Ovary (tissue), 7 donors: ENCODE measurements around a stretch of chr3.

DNA sequence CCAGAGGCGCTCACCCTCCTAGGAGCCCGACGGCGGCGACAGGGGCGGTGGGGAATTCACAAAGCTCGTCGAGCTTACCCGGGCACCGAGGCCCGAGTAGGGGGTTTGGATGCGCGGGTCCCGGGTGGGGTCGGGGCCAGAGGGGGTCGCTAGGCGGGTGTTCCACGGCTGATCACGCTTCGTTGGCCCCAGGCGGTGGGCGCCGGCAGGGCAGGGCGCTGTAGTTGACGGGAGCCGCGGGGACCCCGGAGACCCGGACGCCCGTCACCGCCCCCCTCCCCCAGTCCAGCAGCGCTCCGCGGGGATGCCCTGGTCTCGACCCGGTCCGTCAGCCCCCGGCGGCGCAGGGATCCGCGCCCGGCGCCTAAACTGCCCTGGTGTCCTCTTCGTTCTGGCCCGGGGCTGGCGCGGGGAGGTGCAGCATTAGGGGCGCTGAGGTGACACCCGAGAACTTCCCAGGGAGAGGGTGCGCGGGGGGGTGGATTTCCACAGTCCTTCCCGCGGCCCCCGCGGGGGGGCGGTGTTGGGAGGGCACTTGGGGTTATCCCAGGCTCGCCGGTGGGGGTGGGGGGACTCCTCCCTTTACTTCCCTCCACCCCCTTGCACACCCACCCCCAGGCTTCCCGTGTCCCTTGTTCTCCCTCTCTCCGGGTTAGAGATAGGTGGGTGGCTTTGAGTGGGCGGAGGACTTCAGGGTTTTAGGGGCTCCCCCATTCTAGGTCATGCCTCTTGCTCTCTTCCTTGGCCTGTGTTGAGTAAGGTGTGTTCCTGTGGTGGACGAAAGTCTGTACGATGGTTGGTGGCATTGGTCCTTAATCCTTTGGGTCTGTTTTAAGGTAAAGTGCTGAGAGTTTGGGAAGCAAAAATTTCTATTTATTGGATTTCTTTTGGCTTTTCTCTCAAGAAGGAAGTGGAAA lies 553 bp downstream of the SKIL start:
- PRO-cap, 7 experiments, result peak in 7 of 7 experiments; most common plus-strand start position 655 of the sequence (in 6); most common minus-strand start position 393 of the sequence (in 7)
- RAMPAGE, long total RNA, 2 experiments, result no peak in any of the 2 experiments

DNA sequence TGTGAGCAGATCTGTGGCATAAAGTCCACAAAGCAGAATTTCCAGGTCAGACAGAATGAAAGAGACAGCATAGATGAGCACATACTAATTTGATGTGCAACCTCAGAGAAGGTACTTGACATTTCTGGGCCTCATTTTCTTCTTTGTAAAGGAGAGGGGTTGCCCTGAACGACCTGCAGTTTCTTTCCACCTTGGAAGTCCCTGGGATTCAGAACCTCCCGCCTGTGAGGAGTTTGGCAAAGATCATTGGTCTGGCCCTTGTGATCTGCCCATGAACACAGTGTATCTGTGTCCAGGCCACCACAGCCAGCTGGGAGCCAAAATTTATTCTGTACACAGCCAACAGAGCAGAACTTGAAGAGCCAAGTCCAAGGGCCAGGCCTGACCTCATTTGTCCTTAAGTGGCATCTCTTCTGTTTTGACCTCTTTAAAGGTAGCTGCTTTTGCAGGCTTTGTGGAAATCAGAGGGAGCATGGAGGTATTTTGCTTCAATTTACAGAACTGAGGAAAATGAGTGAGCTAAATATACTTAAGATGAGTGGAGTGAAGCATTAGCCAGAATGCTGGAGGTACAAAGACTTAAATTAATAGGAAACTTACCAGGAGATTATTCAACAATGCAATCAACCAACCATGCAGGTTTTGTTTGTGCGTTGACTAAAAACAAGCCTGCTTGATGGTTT lies 57.3 kb upstream of the SLC7A14 start:
- PRO-cap, 7 experiments, result no peak in any of the 7 experiments
- RAMPAGE, long total RNA, 2 experiments, result no peak in any of the 2 experiments

- PRO-cap, 7 experiments, result no peak in any of the 7 experiments
- RAMPAGE, long total RNA, 2 experiments, result no peak in any of the 2 experiments
These were observed 103.5 kb upstream of the SLC7A14 start for GRCh38 chr3:170689316-170689890.

- PRO-cap, 7 experiments, result no peak in any of the 7 experiments
- RAMPAGE, long total RNA, 2 experiments, result no peak in any of the 2 experiments
These were observed 4.8 kb downstream of the RPL22L1 start for GRCh38 chr3:170864875-170865921.

- PRO-cap, 7 experiments, result no peak in any of the 7 experiments
- RAMPAGE, long total RNA, 2 experiments, result no peak in any of the 2 experiments
These were observed 119.8 kb downstream of the TNIK start for GRCh38 chr3:171340497-171340699.

DNA sequence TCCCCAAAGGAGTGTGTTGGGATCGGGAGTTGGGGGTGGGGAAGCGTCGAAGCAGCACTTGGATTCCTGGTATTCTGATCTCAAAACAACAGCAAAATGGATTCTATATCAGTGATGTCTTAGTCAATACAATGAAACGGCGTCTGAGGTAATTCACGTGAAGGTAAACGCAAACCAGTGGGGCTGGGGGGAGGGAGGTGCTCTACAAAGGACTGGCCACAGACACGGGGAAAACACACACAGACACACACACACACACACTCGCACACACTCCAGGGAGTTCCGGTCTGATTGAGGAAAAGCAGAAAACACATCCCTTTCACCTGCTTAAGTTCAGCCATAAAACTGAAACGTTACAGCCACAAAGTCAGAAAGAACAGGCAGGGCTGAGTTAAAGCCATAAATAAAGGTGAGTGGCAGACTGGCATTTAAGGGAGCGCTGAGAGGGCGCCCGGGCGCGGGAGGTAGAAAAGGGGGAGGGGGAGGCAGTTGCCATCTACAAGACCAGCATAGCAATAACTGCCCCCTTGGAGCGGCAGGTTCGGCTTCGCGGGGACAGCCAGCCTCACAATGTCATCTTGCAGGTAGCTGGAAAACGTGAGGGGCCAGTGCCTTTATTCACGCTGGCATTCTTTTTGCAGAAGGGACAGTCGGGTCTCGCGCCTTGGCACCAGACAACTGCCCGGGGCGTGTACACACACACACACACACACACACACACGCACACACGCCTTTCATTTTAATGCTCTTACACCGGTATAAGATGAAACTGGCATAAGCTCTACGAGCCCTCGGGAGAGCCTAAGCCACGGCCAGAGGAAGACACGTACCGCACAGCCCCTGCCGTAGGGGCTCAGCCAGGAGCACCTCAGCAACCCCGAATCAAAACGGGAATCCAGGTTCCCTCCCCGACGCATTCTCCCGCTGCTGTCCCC lies 955 bp downstream of the TNIK start:
- PRO-cap, 7 experiments, result peak in 1 of 7 experiments; most common plus-strand start position 834 of the sequence (in 1)
- RAMPAGE, long total RNA, 2 experiments, result no peak in any of the 2 experiments

GRCh38 chr3:171700152-171701404 lies 109.7 kb downstream of the PLD1 start:
- PRO-cap, 7 experiments, result no peak in any of the 7 experiments
- RAMPAGE, long total RNA, 2 experiments, result no peak in any of the 2 experiments

- PRO-cap, 7 experiments, result no peak in any of the 7 experiments
- RAMPAGE, long total RNA, 2 experiments, result no peak in any of the 2 experiments
These were observed 65.9 kb downstream of the PLD1 start for GRCh38 chr3:171744209-171744968.

DNA sequence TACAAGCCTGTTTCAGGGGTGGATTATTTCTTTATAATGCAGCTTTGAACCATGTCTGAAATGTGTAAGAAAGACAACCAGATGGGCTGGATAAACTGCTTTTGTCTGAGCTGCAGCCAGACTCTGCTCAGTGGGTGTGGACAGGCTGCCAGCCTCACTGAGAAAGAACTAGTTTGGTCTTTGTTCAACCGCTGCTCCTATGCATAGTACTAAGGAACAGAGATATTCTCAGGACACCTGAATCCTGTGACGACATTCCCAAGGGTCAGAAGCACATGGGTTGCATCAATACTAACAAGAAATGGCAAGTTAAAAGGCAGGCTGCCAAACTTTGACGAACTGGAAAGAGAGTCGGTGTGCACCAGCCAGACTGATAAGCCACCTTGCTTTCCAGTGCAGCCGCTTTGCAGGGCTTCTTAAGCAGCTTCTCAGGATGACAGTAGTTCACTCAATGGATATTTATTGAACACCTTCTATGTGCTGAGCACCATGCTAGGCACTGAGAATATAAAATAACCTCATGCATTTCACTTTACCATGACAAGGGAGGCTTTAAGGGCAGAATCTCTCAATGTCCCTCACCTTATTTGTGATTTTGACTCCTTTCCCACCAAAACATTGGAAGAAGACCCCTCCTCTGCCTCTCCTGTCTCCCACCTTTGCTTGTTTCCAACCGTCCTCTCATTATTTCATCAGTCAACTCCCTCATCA lies 57.1 kb downstream of the PLD1 start:
- PRO-cap, 7 experiments, result no peak in any of the 7 experiments
- RAMPAGE, long total RNA, 2 experiments, result no peak in any of the 2 experiments

DNA sequence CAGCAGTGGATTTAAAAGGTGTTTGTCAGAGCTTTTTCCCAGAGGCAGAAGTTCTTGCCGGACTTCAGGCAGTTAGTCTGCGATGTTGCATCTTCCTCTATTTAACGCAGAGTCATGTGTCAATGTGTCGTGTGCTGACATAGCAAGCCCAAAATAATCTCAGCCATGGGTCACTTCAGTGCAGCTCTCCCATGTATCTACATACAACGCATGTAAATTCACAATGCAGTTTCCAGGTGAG lies 8.0 kb upstream of the TMEM212 start:
- PRO-cap, 7 experiments, result no peak in any of the 7 experiments
- RAMPAGE, long total RNA, 2 experiments, result no peak in any of the 2 experiments

- PRO-cap, 7 experiments, result peak in 7 of 7 experiments; most common plus-strand start chr3:172040540 (in 7); most common minus-strand start chr3:172040410 (in 2)
- RAMPAGE, long total RNA, 2 experiments, result no peak in any of the 2 experiments
These were observed 1.3 kb downstream of the FNDC3B start for GRCh38 chr3:172040348-172041368.

GRCh38 chr3:172079593-172079835 lies 40.1 kb downstream of the FNDC3B start:
- PRO-cap, 7 experiments, result no peak in any of the 7 experiments
- RAMPAGE, long total RNA, 2 experiments, result no peak in any of the 2 experiments

GRCh38 chr3:172089341-172090039 lies 50.1 kb downstream of the FNDC3B start:
- PRO-cap, 7 experiments, result no peak in any of the 7 experiments
- RAMPAGE, long total RNA, 2 experiments, result no peak in any of the 2 experiments

DNA sequence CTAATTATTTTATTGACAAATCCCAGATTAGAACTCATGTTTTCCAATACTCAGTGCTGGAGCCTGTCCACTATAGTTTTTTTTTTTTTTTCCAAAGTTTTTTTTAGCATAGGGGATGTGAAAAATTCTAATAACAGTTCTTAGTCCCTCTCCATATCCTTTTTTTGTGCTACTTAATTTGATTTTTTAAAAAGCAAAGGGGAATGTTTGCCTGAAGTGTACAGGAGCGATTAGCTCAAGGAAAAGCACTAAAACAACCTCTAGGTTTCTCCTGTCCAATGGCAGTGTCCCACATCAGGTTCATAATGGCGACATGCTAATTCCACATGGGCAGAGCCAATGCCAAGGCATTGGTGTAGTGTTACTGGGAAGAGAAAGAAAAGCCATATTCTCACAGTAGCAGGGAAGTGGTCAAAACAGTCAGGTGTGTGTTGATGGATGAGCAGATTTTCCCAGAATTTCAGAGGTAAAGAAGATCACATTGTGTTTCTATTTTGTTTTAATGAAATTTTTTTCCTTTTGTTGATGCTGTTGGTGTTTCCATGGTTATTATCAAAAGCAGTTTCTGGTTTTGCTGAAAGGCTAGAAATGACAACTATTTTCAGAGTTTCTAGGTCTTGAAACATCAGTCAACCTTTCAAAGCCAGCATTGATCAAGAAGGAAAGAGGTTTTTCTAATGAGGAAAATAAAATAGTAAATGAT lies 65.1 kb downstream of the FNDC3B start:
- PRO-cap, 7 experiments, result no peak in any of the 7 experiments
- RAMPAGE, long total RNA, 2 experiments, result no peak in any of the 2 experiments

DNA sequence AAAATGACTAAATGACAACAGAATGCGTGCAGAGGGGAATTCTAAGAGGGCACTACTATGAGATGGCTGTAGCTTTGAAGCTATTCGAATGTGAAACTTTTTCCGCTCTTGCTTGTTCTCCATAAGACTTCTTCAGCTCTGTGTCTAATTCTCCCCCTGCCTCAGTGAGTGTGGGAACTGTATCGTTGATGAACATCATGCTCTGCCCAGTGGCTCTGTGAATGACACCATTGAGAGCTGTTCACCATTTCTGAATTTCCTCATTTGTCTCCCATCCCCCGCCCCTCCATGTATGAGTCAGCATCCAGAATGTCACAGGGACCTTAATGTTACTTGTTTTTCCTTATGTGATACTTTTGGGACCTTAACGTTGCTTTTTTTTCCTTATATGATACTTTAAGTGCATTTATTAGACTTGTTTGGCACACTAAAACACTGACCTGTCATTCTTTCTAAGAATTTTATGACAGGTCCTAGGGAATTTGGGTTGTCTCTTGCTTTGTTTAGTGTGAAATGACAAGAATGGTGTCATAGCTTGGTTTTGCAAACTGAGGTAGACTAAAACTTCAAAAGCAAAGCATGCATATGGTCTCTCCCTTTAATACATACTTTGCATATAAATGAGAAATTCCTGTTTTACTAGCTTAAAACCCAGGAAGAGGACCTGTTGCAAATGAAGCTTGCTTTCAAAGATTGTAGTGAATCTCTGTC lies 99.6 kb downstream of the FNDC3B start:
- PRO-cap, 7 experiments, result peak in 1 of 7 experiments; most common minus-strand start position 223 of the sequence (in 1)
- RAMPAGE, long total RNA, 2 experiments, result no peak in any of the 2 experiments

GRCh38 chr3:172148342-172148762 lies 109.0 kb downstream of the FNDC3B start:
- PRO-cap, 7 experiments, result no peak in any of the 7 experiments
- RAMPAGE, long total RNA, 2 experiments, result no peak in any of the 2 experiments

- PRO-cap, 7 experiments, result no peak in any of the 7 experiments
- RAMPAGE, long total RNA, 2 experiments, result no peak in any of the 2 experiments
These were observed 115.8 kb downstream of the FNDC3B start for GRCh38 chr3:172155044-172155671.

GRCh38 chr3:172247325-172247962 lies 200.8 kb downstream of the GHSR start:
- PRO-cap, 7 experiments, result no peak in any of the 7 experiments
- RAMPAGE, long total RNA, 2 experiments, result no peak in any of the 2 experiments

DNA sequence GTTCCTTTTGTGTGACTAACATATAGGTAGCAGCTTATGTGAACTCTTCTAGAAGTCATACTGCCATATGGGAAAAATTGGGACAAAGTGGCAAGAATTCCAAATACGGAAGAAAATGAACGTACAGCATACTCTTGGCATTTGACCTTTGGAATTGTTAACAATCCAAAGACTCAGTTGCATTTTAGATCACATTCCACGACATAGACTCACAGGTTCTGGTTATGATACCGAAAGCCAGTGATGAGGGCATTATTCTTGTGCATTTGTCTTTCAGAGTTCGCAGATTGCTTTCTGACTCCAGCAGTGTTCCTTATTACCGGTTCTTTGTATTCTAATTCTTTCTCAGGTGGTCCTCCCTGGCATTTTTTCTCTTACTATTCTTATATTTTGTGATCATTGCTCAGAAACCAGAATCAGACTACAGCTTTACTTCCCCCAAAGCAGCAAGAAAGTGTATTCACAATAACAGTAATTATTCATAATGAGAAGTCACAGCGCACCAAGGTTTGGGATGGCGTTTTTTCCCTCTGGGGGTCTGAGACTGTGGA lies 190.1 kb downstream of the GHSR start:
- PRO-cap, 7 experiments, result no peak in any of the 7 experiments
- RAMPAGE, long total RNA, 2 experiments, result no peak in any of the 2 experiments

- PRO-cap, 7 experiments, result no peak in any of the 7 experiments
- RAMPAGE, long total RNA, 2 experiments, result no peak in any of the 2 experiments
These were observed 181.3 kb downstream of the GHSR start for GRCh38 chr3:172266901-172267354.